NB4 (cell line): Measurements from ENCODE around the gene CTSO.

GRCh38 chr4:153523895-153524483, 57.8 kb downstream of the TMEM131L start:
- RRBS = no CpG with 5 or more reads among the region's 4 CpGs

DNA sequence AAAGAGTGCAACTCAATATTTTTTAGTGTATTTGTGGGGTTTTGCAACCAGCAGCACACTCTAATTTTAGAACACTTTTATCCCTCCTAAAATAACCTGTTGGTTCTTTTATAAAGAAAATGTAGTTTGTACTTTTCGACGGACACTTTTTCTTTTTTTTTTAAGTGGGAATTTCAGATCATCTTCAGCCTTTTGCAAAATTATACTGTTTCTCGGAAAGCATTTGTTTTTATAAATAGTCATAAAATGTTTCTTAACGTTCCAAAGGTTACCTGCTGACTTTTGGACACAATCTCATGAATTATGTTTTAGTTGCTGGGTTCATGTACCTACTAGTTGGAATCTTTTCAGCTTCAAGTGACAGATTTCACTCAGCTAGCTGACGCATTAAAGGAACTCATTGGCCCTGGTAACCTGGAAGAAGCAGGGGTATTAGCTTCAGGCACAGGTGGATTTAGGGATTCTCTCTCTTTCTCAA, 66.4 kb downstream of the TMEM131L start:
- RRBS = no CpG with 5 or more reads among the region's 5 CpGs

GRCh38 chr4:153685168-153685838, 1.2 kb downstream of the TLR2 start:
- RRBS = no CpG with 5 or more reads among the region's 3 CpGs

DNA sequence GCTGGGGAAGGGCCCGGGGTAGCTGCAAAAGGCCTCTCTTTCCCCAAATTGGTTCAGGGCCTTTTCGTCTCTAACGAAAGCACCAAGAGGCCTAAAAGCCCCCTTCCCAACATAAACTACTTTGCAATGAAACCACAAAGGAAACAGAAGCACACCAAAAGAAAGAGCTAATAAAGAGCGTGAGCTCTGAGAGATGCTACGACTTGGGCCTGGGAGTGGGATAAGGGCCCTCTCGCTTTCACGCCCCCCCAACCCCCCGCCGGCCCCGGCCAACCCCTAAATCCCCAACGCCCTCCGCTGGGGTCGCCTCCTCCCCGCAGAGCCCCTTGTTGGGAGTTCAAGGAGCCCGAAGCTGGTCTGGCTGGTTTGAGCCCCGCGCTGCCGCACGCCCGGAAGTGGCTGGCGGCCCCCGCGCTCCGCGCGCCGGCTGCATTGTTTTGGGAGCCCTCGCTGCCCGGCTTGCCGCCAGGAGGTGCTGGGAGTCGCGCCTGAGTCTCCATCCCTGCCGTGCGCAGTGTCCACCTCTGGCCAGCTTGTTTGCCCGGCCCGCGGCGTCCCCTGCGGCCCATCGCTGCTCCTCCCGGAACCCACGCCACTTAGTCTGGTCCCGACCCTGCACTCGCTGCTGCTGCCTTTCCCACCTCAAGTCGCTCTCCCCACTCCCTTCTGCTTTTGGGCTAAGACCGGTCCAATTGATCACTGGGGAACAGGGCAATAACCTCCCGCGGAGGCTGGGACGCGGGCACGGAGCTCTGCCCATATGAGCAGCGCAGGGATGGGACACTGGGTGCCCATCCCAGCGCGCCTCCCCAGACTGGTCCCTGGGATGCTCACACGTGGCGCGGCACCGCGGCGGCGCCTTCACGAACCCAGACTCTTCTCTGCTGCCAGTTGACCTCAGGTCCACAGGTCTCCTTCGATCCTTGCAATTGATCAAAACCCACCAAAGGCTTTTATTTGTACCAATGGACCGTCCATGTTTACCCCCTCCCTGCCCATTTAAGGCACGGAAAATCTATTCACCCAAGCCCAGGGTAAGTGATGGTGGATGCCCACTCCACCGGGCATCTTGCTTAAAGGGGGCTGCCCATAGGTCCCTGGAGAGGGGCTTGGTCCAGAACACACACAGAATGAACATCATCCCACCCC, 2.2 kb upstream of the SFRP2 start:
- RRBS = 34% methylated on average over 15 of the region's 66 CpGs

DNA sequence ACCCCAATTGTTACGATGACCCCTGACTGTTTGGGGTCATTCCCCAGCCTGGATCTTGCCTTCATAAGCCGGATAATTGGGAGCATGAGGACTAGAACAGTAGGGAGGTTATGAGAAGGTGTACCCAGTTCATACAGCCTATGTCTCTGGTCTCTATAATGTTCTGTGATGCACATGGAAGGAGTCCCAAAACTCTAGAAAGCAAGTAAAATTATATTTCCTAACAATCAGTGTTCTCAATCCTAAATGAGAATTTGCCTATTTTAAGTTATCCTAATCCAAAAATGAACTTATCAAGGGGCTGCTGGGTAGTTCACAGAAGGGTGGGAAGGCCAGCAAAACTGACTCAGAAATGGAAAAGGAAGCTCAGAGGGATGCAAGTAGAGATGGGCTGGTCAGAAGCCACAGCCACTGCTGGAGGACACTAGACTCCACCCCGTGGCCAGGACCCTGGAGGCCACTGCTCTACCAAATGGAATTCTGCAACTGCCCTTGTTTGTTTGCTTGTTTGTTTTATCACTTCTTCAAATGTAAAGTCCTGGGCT, 254.9 kb upstream of the SFRP2 start:
- RRBS = no CpG with 5 or more reads among the region's 3 CpGs

DNA sequence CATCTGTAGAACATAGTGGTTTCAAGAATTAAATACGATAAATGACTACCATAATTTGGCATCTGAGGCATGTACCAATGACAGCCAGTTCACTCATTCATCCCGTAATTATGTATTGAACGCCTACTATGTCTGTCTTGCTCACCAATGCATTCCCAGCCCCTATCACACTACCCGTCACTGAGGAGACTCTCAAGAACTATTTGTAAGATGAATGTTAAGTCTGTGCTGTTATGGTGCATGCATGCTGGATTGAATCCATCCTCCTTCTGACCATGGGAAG, 1.9 kb upstream of the FGB start:
- RRBS = no CpG with 5 or more reads among the region's 4 CpGs

DNA sequence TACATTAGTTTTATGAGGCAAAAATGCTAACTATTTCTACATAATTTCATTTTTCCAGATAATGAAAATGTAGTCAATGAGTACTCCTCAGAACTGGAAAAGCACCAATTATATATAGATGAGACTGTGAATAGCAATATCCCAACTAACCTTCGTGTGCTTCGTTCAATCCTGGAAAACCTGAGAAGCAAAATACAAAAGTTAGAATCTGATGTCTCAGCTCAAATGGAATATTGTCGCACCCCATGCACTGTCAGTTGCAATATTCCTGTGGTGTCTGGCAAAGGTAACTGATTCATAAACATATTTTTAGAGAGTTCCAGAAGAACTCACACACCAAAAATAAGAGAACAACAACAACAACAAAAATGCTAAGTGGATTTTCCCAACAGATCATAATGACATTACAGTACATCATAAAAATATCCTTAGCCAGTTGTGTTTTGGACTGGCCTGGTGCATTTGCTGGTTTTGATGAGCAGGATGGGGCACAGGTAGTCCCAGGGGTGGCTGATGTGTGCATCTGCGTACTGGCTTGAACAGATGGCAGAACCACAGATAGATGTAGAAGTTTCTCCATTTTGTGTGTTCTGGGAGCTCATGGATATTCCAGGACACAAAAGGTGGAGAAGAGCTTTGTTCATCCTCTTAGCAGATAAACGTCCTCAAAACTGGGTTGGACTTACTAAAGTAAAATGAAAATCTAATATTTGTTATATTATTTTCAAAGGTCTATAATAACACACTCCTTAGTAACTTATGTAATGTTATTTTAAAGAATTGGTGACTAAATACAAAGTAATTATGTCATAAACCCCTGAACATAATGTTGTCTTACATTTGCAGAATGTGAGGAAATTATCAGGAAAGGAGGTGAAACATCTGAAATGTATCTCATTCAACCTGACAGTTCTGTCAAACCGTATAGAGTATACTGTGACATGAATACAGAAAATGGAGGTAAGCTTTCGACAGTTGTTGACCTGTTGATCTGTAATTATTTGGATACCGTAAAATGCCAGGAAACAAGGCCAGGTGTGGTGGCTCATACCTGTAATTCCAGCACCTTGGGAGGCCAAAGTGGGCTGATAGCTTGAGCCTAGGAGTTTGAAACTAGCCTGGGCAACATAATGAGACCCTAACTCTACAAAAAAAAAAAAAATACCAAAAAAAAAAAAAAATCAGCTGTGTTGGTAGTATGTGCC, 5.1 kb downstream of the FGB start:
- RRBS = no CpG with 5 or more reads among the region's 8 CpGs

DNA sequence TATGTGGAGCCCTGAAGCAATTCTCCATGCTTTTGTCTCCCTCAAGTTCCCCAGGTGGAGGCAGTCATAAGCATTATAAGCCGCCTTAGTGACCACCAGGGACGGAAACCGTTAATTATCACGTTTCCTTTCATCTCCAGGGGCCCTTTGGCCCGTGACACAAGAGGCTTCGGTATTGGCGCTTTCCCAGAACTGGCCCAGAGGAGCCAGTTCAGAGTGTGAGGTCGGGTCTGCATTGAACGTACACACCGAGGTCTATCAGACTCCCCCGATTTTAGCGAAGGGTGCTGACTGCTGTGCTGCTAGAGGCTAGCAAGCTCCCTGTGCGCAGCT, 2.0 kb upstream of the LRAT start:
- RRBS = no CpG with 5 or more reads among the region's 13 CpGs

DNA sequence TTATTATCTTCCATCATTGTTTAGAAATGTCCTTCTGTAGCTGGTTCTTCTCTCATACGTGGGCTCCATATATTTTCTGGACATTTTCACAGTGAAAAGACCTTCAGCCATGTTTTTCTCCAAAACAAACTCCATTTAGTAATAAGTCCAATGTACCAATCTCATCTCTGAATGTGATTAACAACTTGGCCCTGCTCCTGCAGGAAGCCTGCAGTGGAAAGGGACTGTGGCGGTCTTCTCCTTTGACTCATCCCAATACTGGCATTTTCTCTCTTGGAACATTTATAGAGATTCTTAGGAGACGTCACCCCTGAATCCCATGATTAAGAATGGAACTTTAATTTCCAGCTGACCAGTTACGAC, 96.6 kb upstream of the GUCY1A1 start:
- RRBS = no CpG with 5 or more reads among the region's 4 CpGs

GRCh38 chr4:155881529-155882132, 15.6 kb upstream of the ASIC5 start:
- RRBS = no CpG with 5 or more reads among the region's 1 CpG

GRCh38 chr4:155925476-155926065, 22.1 kb downstream of the TDO2 start:
- RRBS = no CpG with 5 or more reads among the region's 5 CpGs

GRCh38 chr4:155953418-155954396, at the start of gene CTSO:
CTSO (minus strand) TSS chr4:155953866.
- RRBS = 20% methylated on average over 23 of the region's 60 CpGs

DNA sequence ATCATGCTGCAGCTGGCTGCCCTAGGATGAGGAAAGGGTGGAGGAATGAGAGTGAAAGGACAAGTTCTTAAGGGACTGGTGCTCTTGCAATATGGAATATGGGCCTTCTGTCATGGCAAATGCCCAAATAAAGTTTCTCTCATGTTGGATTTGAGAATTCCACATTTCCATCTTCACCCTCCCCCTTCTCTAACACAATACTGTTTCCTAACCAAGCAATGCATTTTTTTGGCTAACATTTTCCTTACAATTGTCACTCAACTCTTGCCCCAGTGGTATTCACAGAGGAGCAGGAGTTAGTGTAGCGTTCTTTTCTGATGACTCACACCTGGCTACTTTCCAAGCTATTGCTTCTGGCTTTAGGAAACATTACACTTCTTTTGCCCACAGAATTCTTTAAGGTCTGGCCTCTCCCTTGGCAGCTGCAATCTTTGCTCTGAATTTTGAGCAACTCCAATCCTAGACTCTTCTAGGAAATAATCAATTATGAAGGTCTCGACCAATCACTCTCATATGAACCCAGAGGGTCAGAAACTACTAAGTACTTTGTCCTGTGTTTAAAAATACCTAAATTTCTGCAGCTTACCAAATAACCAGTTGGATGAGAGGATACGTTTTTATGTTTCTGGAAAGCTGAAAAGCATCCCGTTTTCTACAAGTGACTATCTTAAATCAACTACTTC, 27.6 kb upstream of the PDGFC start:
- RRBS = no CpG with 5 or more reads among the region's 4 CpGs

DNA sequence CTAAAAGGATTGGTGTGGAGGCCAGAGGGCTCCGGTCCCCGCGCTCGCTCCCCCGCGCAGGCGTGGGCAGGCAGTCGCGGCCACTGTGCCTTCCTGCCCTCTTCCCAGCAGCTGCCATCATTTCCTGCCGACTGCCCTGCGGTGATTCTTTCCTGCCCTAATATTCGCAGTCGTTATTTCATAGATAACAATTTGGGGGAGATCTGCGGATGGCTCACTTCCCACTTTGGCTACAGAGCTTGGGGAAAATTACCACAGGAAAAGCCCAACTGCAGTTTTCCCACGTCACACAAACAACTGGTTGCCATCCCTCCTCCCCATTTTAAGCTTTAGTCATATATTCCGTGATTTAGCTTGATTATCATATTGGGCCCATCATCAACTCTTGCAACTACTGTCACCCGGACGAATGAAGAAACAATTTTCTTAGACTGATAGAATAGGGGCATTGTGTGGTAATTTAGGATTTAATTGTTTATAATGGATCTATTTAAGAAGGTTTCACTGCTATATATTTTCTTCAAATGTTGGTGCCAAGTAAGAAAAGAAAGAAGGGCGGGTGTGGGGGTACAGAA, 2.4 kb downstream of the GRIA2 start:
- RRBS = 95% methylated on average over 1 of the region's 19 CpGs

GRCh38 chr4:157823667-157824559, 348.9 kb downstream of the GASK1B start:
- RRBS = no CpG with 5 or more reads among the region's 13 CpGs

- RRBS = no CpG with 5 or more reads among the region's 3 CpGs
These were observed 3.4 kb downstream of the GASK1B start for GRCh38 chr4:158169390-158169827.

GRCh38 chr4:158524050-158524640, 2.5 kb downstream of the RXFP1 start:
- RRBS = no CpG with 5 or more reads among the region's 6 CpGs

GRCh38 chr4:158716818-158717527, 6.2 kb downstream of the PPID start:
- RRBS = no CpG with 5 or more reads among the region's 11 CpGs

- RRBS = 2% methylated on average over 19 of the region's 31 CpGs
These were observed 533 bp downstream of the FNIP2 start for GRCh38 chr4:158769330-158769787.